ReNcell CX (cell line): ENCODE measurements around a stretch of chrX.

GRCh38 chrX:107715395-107716142 is 60.0 kb downstream of the TSC22D3 start:
- PRO-cap, result no peak

DNA sequence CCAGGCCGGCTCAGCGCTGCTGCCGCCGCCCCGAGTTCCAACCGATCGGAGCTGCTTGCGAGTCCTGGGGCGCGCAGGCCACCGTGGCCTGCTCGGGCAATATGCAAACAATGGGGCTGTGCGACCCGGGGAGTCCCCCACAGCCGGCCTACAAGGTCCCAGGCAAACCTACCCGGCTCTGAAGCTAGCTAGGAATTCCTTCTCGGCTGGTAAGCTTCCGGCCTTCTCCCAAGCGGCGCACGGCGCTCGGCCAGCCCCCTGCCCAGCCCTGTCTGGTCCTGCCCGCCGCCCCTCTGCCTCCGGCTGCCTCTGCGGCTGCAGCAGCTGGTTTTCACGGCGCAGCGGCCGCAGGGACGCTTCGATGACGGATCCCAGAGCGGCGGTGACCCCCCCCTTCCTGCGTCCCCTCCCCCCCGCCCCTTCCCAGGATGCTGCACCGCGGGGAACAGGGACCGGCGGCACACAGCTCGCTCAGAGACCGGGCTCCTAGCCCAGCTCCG is 59.4 kb downstream of the TSC22D3 start:
- PRO-cap, result bidirectional peak, plus-strand start at position 480 of the sequence, minus-strand start at position 320 of the sequence

GRCh38 chrX:107730364-107731691 is 44.8 kb downstream of the TSC22D3 start:
- PRO-cap, result no peak

GRCh38 chrX:107740531-107741246 is 34.9 kb downstream of the TSC22D3 start:
- PRO-cap, result no peak

DNA sequence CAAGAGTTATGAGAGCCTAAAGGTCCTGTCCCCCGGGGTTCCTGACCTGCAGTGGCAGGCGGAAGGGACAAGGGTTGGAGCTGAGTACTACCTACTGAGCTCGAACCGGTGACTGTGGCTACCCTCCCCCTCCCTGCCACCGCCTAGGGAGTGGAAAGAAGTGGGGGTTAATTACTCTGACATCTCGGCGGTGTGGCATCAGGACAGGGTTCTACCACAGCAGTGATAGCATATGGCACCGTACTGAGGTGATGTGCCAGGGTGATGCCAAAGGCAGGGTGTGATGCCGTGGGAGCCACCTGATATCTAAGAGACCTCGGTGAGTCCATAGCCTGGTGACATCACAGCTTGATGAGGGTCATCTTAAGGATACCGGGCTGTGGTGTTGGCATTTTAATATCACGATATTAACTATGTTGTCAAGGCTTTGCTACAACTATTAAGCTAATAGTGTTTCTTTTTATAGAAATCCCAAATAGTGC is 401 bp downstream of the ATG4A start:
- PRO-cap, result no peak

GRCh38 chrX:109735107-109735748 is 2.2 kb upstream of the ACSL4 start:
- PRO-cap, result no peak

DNA sequence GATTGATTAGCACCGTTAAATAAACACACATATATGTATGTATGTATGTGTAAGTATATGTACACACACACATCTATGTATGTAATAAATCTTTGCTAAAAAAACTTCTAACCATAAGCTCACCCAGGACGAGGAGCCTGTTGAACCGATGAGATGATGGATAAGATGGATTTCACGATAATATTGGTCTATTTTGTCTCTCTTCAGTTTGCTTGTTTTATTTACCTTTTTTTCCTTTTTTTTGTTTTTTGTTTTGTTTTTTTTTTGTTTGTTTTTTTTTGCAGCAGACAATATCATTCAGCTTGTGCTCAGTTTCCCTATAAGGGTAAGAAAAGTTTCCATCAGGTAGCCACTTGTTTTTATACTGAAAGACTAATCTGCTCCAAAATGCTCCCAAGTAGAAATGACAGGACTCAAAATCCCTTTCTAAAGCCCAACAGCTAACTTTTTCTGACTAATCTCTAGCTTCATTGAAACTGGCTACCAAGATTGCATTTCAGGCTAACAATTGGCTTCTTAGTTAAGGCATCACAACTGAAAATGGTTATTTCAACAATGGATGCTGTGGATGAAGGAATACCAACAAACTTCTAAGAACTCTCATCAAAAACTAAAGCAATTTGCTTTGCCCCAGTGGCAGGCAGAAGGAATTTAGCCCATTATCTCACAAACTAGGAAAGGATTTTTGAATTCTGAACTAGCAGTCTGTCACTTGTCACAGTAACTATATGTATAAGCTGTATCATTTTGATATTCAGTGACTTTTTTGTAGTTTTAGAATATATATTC is 121.5 kb downstream of the AMMECR1 start:
- PRO-cap, result no peak

- PRO-cap, result unidirectional peak, minus-strand start at chrX:110413146
Measured at GRCh38 chrX:110412935-110413871, 54.6 kb downstream of the RTL9 start.

DNA sequence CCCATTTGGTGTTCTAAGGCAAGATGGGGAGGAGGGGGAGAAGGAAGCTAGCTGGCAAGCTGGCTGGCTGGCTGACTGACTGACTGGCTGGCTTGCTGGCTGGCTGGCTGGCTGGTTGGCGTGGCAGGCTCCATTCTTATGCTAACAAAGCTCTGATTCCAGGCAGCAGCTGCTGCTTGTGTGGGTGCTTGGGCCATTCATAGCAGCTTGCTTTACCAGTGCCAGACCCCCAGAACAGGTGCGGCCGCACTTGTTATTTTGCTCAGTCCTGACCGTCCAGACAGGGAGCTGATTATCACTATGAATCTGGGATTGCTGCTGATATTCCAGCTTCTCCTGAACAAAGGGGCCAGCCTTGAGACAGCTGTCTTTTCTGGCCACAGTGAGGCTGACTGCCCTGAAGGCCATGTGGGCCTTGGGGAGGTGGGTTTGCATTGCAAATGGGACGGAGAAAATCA is 131.2 kb upstream of the PAK3 start:
- PRO-cap, result no peak

GRCh38 chrX:111618285-111618484 is 62.8 kb upstream of the ALG13 start:
- PRO-cap, result no peak

DNA sequence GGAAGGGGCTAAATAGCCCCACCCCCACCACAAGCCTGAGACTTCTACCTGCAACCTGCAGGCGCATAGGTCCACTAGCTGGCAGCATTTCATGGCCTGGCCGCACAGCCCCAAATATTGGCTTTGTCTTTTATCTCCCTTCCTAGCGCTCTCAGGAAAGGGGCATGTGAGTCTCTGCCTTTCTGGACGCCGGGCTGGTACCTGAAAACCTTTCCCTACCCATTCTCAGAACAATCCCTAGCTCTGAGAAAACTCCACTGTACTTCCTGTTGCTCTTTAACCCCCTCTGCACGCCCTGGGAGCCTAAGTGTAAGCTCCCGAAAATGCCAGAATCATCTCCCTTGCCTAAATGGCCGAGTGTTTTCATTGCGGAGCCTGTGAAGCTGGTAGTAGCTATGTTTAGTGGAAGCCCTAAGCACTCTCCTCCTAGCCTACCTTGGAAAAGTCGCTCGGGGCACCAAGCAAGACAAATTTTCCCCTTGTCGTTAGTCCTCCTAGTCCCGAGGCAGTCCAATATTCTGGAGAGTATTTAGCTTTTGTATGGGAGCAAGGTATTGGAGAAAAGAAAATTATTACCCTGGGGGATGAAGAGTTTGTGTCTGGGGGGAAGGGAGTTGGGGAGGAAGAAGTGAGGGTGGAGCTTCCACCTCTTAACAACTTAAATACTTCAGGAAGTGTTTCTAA is 1.1 kb downstream of the RTL4 start:
- PRO-cap, result no peak

DNA sequence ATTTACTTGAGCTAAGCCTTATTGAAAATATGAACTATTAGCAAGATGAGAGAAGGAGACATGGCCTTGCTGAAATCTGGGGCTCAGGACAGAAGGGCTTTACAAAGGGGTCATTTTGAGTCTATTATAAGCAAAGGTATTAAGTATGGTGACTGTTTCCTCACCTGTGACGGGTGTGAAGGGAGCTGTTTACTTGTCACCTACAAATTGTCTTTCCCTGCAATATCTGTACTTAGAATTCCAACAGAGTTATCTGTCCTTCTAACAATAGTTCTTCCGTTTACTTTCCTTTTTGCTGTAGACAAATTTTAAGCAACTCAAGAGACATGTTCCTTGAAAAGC is 234.8 kb downstream of the LHFPL1 start:
- PRO-cap, result no peak

GRCh38 chrX:114466742-114467218 is 117.1 kb upstream of the HTR2C start:
- PRO-cap, result no peak

DNA sequence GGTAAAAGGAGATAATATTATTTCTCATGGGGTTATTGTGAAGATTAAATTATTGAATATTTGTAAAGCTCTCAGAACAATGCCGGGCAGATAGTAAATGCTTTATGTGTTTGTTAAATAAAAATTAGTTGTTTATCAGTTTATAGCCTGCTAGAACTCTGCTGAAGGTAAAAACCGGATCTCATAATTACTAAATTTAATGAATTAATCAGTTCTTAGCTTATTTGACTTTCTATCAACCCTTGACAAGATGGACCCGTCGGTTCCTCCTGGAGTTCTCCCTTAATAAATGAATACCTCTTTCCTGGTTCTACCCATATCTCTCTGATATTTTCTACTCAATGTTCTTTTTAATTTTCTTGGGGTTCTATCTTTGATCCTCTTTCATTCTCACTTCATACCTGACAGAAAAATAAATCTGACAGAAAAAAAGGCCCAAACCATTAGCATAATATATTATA is 2.4 kb upstream of the LUZP4 start:
- PRO-cap, result no peak

DNA sequence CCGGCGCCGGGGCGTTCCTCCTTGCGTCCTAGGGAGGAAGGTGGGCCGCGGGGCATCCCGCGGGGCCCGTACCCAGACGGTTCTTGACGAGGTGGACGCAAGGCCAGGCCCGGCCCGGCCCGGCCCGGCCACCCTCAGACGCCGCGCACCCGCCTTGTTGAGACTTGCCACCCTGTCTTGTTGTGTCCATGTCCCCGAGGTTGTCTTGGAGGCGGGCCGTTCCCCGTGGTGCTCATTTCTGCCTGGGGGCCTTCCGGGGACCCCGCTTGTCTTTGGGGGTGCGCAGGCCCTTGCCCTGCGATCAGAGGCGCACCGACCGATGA is 282.0 kb upstream of the AGTR2 start:
- PRO-cap, result no peak

DNA sequence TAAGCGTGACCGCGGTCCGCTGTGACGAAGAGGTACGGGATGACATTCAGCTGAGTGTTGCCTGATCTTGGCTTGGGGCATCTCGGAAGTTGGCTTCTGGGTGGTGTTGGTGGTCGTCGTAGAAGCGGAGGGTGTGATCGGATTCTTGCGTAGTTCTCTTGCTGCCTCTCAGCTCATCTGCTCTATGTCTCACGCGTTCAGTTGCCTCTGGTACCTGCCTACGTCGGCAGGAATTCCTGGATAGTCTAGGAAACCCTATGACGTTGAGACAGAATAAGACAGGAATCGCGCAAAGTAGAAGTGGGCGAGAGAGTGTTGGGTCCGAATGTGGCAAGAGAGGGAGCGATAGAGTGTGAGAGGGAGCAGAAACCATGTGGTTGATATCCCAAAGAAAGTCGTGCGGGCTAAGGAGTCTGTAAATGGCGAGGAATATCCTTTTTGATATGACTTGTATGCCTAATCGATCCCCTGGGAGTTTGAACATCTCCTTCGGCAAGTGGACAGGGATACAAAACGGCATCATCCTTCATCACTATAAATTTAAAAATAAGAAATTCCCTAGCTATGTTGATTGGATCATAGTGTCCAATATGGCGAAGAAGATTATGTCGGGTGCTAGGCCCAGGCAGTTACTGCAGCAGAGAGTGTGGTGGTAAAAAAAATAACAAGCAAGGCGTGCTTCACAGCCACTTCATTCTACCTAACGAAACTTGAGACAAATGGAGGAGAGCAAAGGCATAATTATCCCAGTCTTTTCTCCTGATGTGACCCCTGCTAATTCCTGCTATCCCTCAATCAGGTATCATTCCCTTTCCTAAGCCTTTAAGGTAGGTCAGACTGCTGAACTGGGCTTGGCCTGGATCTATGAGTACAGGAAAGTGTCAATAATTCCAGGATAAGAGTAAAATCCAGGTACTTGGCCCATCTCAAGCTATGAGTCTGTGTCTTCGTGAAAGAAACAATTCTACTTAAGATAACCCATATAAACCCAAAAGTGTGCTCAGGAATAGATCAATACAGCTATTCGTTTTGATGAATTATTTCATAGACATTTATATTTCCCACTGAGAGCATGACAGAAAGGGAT is 280.6 kb upstream of the AGTR2 start:
- PRO-cap, result no peak

GRCh38 chrX:115899400-115900398 is 270.8 kb upstream of the AGTR2 start:
- PRO-cap, result no peak

GRCh38 chrX:115933930-115935153 is 236.2 kb upstream of the AGTR2 start:
- PRO-cap, result no peak

DNA sequence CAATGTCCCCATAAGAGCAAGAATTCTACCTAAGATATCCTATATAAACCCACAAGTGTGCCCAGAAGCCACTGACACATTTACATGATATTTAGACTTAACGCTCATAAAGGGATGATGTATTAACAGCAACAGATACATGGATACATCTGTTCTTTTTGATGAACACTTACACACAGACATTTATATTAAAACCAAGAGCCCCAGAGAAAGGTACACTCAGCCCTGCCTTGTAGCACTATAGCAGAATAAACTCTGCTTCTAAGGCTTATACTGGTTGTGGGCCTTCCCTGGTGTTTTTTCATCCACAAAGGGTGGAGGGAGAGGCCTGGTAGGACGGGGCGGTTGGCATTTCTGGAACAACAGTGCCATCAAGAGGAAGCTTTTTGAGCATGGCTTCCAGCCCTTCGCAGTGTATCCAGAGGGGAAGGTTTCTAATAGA is 229.9 kb upstream of the AGTR2 start:
- PRO-cap, result no peak

GRCh38 chrX:116693992-116694335 is 231.2 kb upstream of the CT83 start:
- PRO-cap, result no peak